ENCODE measurements around the gene FGL2.

GRCh38 chr7:75926743-75927277, 11.9 kb downstream of the POR start:
- PRO-cap: no peak
- RRBS, 2 experiments: no CpG with 5 or more reads among the region's 6 CpGs

DNA sequence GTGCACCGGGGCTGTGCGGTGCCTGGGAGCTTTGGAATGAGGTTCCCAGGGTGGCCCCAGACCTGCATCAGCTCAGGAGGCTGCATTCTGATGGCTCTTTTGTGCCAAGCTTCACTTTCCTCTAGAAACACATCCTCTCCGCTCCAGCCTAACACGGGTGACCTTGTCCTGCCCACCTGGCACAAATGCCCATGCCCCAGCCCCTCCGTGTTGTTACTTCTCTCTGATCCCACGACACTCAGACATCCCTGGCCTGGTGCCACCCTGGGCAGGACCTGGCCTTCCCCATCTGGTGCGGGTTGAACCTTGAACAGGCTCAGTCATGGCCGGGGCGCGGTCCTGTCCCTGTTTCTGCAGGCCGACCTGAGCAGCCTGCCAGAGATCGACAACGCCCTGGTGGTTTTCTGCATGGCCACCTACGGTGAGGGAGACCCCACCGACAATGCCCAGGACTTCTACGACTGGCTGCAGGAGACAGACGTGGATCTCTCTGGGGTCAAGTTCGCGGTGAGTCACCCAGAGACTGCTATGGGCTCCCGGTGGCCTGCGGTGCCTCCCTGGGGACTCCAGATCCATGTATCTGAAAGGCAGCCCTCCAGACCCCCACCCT, 14.3 kb downstream of the TMEM120A start:
- PRO-cap: no peak
- RRBS, 2 experiments: 83% methylated on average over 4 of the region's 21 CpGs; no CpG with 5 or more reads in 1 of the 2 experiments

GRCh38 chr7:75985381-75986207, 8.8 kb downstream of the TMEM120A start:
- PRO-cap: no peak
- RRBS, 2 experiments: 88 to 89% methylated on average over 13 to 22 of the region's 47 CpGs

GRCh38 chr7:76048204-76049203, 598 bp downstream of the MDH2 start:
- PRO-cap: bidirectional peak, plus-strand start at chr7:76048665, minus-strand start at chr7:76048485
- RRBS, 2 experiments: under 1 to 5% methylated on average over 8 to 12 of the region's 42 CpGs

GRCh38 chr7:76300114-76300650, 2.3 kb upstream of the HSPB1 start:
- PRO-cap: no peak
- RRBS, 2 experiments: no CpG with 5 or more reads among the region's 6 CpGs

- PRO-cap: no peak
- RRBS, 2 experiments: no CpG with 5 or more reads among the region's 5 CpGs
These were observed 3.7 kb downstream of the HSPB1 start for GRCh38 chr7:76306249-76306418.

DNA sequence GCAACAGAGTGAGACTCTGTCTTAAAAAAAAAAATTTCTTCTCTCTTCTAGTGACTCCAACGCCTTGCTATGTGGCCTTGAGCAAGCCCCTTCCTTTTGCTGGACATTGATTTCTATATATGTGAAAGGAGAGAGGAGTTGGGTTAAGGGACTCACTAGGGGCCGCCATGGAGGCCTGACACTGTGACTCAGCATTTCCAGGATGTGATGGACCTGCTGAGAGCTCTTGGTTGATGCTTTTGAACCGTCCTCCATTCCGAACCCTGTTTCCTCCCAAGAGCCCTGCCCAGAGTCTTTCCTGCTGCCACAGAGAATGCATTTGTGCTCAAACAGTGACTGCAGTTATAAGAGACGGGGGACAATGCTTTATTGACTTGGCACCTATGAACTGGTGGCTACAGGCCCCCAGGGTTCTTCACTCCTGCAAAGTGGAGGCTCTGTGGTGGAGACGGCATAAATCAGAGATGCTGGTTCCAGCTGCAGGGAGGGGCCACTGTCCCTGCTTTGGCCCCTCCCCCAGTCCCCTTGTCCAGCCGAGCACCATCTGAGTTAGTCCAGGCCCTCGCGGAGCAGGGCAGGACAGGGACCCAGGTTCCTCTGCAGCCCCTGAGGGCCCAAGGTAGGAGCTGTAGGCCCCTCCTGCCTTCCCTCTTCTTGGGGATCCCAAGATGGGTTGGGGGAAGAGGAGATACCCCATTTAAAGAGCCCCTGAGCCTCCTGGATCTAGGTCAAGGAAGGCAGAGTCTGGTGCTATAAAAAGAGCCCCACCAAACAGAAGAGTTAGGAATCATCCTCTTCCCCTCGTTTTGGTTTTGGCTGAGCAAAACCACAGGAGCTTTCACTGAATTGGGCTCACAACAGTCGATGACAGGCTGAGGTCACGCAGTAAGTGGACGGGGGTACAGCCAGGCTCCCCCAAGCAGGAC, 20.2 kb downstream of the SSC4D start:
- PRO-cap: no peak
- RRBS, 2 experiments: no CpG with 5 or more reads among the region's 13 CpGs

DNA sequence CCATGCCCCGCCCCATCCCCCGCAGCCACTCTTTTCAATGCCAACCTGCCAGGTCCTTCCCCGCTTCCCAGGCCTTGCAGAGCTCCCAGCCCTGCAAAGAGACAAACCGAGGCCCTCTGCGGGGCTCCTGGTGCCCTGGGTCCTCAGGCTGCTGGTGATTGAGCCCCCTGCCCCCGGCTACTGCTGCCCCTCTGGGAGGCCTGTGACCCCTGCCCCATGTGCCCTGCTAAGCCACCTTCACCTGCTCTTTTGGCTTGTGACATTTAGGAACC, 2.1 kb downstream of the UPK3B start:
- PRO-cap: no peak
- RRBS, 2 experiments: no CpG with 5 or more reads among the region's 6 CpGs

- PRO-cap: no peak
- RRBS, 2 experiments: 24% methylated on average over 1 of the region's 35 CpGs; no CpG with 5 or more reads in 1 of the 2 experiments
These were observed 5.7 kb downstream of the UPK3B start for GRCh38 chr7:76516020-76516527.

DNA sequence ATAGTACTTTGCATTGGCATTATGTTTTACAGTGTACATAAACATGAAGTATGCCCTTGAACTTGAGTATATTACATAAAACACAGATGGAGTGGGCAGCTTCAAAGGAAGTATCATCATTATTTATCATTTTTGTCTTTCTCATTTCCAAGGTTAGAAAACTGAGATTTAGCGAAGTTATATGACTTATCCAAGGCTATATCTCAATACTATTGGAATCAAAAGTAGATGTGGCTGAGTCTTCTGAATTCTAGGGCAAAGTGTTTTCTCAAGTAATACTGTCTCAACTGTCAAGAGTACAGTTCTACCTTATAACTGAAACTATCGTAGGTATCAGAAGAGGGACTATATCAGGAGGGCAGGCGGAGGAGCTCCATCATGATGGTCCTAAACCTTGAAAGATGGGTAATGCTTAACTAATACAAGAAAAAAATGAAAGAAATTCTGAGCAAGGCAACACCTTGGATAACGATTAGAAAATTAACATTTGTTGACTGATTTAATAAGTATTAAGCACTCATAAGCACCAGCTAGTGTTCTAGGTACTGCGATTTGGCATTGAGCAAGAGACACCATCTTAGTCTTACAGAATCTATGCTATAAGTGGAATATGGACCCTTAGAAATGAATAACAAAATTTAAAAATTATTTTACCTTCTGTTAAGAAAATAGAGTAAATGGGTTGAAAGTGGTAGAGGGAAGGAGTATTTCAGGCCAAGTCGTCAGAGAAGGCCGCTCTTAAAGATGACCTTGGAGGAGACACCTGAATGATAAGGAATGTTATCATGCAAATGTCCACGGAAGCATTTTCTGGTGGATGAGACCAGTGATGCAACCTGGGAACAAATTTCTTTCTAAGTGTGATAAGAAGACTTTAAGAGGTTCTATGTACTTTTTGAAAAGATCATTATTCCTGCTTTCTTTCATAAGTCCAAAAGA, 28.5 kb upstream of the SPDYE16 start:
- PRO-cap: no peak
- RRBS, 2 experiments: no CpG with 5 or more reads among the region's 8 CpGs

DNA sequence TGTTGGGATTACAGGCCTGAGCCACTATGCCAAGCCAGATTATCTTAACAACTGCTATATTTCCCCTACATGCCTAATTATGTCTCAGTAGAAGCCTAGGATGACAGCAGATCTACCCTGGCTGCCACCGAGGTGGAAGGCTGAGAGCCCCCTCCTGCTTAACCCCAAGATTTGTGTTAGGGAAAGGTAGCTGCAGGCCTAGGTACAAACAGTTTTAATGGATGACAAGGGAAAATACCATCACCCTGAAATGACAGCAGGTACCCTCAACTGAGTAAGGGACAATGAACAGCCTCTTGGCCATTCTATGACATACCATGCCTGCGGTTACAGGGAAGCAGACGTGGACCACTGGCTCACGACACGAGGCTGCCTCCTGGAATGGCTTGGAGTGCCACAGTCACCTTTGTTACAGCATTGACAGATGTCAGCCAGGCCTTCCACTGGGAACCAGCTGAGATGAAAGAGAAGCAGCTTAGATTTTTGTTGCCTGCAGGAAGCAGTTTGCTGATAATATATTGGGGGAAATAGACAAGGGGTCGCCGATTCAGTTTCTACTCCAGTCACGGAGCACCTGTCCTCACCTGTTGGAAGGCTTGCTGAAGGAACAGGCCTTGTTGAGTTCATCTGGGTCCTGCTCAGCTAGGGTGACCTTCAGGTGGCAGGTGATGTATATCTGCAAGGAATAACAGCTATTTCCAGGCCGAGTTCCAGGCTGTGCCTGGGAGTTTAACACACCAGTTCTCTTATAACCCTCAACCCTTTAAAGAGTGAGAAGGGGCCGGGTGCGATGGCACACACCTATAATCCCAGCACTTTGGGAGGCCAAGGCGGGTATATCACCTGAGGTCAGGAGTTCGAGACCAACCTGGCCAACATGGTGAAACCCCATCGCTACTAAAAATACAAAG, 15.7 kb downstream of the POMZP3 start:
- PRO-cap: no peak
- RRBS, 2 experiments: no CpG with 5 or more reads among the region's 14 CpGs

GRCh38 chr7:76625483-76626466, 1.3 kb downstream of the POMZP3 start:
- PRO-cap: no peak
- RRBS, 2 experiments: no CpG with 5 or more reads among the region's 23 CpGs

DNA sequence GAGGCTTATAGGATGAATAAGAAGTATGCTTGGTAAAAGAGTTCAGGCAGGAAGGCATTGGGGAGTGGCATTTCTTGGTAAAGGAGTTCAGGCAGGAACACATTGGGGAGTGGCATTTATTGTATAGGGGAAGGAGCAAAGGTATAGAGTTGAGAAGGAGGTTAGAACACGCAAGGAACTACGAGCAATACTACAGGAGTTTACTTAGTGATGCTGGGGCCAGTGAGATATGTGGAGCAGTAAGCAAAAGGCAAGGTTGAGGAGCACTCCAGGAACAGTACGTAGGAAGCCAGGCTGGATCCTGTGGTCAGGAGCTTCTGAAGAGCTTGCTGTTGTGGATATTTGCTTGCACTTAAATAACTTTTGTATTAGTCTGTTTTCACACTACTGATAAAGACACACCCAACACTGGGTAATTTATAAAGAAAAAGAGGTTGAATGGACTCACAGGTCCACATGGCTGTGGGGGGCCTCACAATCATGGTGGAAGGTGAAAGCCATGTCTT, 202.2 kb upstream of the POMZP3 start:
- PRO-cap: no peak
- RRBS, 2 experiments: no CpG with 5 or more reads among the region's 3 CpGs

- PRO-cap: no peak
- RRBS, 2 experiments: no CpG with 5 or more reads among the region's 11 CpGs
These were observed 77.1 kb downstream of the SPDYE17 start for GRCh38 chr7:76954904-76955645.

GRCh38 chr7:77006410-77006834, 25.7 kb downstream of the SPDYE17 start:
- PRO-cap: no peak
- RRBS, 2 experiments: 93% methylated on average over 1 of the region's 9 CpGs; no CpG with 5 or more reads in 1 of the 2 experiments

DNA sequence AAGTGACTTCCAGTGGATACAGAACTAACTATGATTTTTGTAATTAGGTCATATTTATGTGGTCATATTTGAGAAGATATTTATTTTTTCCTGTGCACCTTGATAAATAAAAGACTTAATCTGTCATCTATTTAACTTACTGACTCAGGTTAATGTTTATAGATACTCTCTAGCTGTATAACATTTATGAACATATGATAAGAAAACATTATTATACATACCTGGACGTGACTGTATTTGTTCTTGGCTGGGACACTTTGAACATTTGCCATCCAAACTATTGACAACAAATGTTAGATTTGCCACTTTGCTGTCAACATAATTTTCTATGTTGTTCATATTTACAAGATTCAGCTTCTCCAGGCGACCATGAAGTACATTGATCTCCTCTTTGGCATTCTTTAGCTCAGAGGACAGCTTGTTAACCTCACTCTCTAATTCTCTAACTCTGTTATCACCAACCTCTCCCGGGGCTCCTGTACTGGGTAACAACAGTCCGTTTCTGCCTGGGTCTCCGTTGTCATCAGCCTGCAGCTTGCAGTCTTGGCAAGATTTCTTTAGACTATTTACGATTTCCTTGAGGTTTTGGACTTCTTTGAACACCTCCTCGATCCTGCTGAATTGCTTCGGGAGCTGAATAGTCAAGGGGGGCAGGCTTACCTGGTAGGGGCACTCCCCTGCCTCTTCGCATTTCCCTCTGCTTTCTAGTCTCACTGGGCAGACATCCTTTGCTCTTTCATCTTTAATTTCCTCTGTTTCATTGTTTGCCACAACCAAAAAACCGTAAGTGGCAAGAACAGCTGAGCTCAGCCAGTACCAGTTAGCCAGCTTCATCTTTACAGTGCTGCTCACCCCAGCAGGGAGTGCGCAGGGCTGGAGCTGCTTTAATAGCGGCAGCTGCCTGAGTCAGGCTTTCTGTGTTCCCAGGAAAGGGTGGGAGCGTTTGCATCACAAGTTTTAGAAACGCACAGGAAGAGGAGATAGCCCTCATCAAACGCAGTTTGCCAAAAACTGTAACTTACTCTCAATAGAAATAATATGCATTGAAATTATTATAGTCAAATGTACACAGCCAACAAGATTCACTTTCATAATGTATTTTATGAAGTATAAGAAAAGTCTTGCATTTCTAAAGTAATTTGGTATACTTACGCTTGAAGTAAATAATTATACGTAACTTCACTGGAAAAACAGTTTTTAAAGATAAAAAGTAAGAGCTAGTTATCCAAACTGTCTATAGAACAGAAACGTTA, at the start of gene FGL2:
FGL2 (minus strand) TSS at position 860 of the 1,253 bp plus-strand sequence.
- PRO-cap: no peak
- RRBS, 2 experiments: no CpG with 5 or more reads among the region's 18 CpGs

DNA sequence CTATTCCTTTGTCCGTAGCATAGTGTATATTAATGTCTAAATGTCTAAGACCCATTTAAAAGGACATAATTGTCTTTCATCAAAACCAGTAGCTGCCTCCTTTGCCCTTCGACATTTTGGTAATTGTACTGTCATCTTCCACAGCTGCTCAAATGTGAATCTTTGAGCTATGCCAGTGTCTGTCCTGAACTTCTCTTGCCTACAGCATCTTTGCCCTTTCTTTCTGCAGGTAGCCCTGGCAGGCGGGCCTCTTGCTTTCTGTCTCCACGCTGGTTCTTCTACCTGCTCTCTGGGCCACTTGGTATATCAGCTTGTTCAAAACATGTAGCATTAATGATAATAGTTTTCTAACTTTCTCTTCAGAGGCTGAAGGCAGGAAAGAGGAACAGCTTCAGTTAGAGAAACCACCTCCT, 806 bp upstream of the FGL2 start:
- PRO-cap: no peak
- RRBS, 2 experiments: no CpG with 5 or more reads among the region's 4 CpGs

GRCh38 chr7:77202432-77203008, 2.9 kb upstream of the FGL2 start:
- PRO-cap: no peak
- RRBS, 2 experiments: no CpG with 5 or more reads among the region's 4 CpGs

- PRO-cap: no peak
- RRBS, 2 experiments: no CpG with 5 or more reads among the region's 11 CpGs
These were observed 26.0 kb upstream of the FGL2 start for GRCh38 chr7:77225465-77226188.

DNA sequence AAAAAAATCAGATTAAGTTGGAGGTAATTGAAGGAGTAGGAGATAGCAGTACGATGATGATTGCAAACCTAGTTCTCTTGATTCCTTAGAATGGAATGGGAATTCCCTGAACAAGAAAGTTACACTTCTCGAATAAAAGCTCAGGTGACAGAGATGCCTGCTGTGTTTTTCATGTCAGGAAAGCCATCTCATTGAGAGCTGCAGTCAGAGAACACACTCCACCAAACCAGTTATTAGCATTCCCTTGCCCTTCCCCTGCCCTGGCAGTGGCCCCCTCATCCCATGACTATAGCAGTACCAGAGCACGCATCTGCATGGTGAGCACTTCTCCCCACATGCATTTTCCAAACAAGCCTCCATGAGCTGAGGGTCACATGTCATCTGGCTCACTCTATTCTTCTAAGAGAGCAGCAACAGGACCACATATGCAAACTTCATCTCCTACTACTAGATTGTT, 42.4 kb upstream of the FGL2 start:
- PRO-cap: no peak
- RRBS, 2 experiments: no CpG with 5 or more reads among the region's 3 CpGs

Measured in astrocyte (in vitro differentiated cells and primary cell).